Vein endothelial cell (primary cell): Measurements from ENCODE around the genes GRK6 and PDLIM7.

DNA sequence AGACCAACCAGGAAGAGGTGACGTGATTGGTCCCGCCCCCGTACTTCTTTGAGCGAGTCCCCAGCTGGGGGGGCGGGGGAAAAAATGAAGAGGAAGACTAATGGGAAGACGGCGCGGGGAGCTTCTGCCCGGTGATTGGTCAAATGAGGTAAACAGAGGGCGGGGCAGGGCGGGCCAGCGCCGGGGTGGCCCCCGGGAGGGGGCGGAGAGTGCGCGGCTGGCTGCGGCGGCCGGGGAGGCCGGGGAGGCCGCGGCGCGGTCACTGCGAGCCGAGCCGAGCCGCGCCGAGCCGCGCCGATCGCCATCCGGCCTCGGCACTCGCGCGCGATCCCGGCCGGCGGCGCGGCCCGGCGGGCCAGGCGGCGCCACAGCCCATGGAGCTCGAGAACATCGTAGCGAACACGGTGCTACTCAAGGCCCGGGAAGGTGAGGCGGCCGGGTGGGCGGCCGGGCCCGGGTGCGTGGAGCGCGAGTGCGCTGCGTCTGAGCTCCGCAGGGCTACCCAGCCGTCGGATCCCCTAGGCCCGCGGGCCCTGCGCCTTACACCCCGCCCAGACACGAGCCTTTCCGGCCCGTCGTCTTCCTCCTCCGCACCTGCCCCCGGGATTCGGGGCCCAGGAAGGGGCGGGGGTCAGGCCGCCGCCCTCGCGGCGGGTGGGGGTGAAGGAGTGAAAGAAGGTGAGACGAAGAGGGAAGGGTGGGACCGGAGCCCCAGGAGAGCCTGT lies at the start of gene GRK6:
GRK6 (plus strand) TSS at position 205 of the 725 bp plus-strand sequence.
- CAGE, long polyA plus RNA: no peak

GRCh38 chr5:177427197-177427836 lies 841 bp downstream of the GRK6 start:
- CAGE, long polyA plus RNA: no peak

- CAGE, long polyA plus RNA: no peak
These were observed 8.7 kb downstream of the PRR7 start for GRCh38 chr5:177454989-177455962.

GRCh38 chr5:177467990-177468326 lies 5.5 kb downstream of the DBN1 start:
- CAGE, long polyA plus RNA: no peak

DNA sequence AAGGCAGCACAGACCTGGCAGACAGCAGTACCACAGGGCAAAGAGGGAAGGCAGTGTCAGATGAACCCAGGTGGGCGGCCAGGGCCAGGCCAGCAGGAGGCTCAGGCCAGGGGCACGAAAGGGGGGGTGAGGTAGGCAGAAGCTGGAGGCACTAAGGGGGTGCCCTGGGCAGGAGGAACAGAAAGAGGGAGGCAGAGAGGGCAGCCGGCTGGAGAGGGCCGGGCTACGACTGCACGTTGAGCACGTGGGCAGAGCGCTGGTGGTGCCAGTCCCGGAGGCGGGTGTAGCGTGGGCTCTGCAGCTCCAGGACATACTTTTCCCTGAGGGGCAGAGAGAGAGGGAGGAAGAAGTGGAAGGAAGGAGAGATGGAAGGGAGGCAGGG lies 7.1 kb downstream of the PDLIM7 start:
- CAGE, long polyA plus RNA: no peak

GRCh38 chr5:177497515-177498562 lies at the start of gene PDLIM7:
Gene PDLIM7, minus strand, starts transcription at chr5:177497604.
- CAGE, long polyA plus RNA: start-site peak on the minus strand at chr5:177497601-177497607, 163 and 193 reads in 2 replicates

GRCh38 chr5:177502087-177502784 lies 4.8 kb upstream of the PDLIM7 start:
- CAGE, long polyA plus RNA: no peak

GRCh38 chr5:177531142-177531702 lies 14.5 kb upstream of the DDX41 start:
- CAGE, long polyA plus RNA: no peak

- CAGE, long polyA plus RNA: no peak
These were observed 16.9 kb downstream of the B4GALT7 start for GRCh38 chr5:177616776-177617227.

GRCh38 chr5:178006650-178007088 lies 10.6 kb upstream of the PROP1 start:
- CAGE, long polyA plus RNA: no peak

GRCh38 chr5:178126236-178127174 lies 4.3 kb upstream of the RMND5B start:
- CAGE, long polyA plus RNA: no peak

DNA sequence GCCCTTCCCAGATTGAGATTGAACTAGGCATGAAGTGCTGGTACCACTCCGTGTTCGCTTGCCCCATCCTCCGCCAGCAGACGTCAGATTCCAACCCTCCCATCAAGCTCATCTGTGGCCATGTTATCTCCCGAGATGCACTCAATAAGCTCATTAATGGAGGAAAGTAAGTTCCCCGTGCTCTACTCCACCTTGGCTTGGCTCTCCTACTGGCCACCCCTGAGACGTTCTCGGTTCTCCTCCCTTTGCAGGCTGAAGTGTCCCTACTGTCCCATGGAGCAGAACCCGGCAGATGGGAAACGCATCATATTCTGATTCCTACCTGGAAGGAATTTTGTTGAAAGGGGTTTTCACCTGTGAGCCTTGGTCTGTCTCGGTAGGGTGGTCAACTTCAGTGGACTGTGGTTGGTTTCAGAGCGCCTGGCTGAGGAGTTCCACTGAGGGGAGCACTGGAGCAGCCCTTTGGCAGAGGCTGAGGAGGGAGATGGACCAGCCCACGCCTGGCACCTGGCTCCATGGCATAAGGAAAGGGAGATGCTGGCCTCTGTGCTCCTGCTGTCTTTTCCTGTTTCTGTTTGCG lies 5.9 kb downstream of the NHP2 start:
- CAGE, long polyA plus RNA: no peak

DNA sequence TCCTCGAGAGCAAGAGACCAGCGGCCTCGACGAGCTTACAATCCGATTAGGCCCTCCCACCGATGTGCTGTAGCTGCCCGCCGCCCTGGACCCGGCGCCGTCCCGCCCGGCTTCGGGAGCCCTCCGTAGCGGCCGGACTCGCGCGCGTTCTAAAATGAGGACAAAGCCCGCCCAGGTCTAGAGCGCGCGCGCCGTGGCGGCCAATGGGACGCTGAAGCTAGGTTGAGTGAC lies 203 bp upstream of the HNRNPAB start:
- CAGE, long polyA plus RNA: no peak

GRCh38 chr5:178249143-178249674 lies 16.6 kb upstream of the PHYKPL start:
- CAGE, long polyA plus RNA: no peak

DNA sequence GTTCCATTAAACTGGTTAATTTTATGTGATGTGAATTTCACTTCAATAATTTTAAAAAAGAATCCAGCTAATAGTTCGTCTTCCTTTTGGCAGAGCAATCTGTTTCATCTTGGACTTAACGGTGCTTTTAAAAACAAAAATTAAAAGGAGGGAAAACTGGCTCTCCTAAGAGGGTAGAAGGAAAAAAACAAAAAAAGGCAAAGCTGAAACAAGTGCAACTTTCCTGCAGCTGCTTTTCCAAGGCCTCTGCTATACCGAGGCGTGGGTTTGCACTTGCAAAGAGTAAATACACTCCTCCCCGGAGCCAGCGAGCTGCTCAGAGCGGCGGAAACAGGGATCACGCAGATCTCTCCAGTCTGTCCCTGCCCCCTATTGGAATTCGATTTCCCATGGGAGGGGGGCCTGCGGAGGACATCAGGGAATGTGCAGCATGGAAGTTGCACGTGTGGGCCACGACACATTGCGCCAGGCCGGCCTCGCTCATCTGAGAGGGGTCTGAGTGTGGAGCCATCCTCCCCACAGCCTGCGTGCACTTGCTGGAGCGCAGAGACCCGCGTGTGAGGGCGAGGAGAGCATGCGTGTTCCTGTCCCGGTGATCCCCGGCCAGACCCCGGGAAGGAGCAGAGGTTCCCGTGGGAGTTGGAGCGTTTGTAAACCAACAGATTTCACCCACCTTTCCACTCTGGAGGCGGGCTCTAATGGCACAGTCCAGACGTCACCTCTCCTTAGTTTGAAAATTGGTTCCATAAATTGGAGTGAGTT lies 104.3 kb upstream of the PHYKPL start:
- CAGE, long polyA plus RNA: no peak

- CAGE, long polyA plus RNA: no peak
These were observed 62.9 kb downstream of the COL23A1 start for GRCh38 chr5:178527185-178527866.

- CAGE, long polyA plus RNA: no peak
These were observed 6.7 kb downstream of the HNRNPH1 start for GRCh38 chr5:179616710-179617286.

- CAGE, long polyA plus RNA: no peak
These were observed 928 bp downstream of the CANX start for GRCh38 chr5:179699497-179700292.

DNA sequence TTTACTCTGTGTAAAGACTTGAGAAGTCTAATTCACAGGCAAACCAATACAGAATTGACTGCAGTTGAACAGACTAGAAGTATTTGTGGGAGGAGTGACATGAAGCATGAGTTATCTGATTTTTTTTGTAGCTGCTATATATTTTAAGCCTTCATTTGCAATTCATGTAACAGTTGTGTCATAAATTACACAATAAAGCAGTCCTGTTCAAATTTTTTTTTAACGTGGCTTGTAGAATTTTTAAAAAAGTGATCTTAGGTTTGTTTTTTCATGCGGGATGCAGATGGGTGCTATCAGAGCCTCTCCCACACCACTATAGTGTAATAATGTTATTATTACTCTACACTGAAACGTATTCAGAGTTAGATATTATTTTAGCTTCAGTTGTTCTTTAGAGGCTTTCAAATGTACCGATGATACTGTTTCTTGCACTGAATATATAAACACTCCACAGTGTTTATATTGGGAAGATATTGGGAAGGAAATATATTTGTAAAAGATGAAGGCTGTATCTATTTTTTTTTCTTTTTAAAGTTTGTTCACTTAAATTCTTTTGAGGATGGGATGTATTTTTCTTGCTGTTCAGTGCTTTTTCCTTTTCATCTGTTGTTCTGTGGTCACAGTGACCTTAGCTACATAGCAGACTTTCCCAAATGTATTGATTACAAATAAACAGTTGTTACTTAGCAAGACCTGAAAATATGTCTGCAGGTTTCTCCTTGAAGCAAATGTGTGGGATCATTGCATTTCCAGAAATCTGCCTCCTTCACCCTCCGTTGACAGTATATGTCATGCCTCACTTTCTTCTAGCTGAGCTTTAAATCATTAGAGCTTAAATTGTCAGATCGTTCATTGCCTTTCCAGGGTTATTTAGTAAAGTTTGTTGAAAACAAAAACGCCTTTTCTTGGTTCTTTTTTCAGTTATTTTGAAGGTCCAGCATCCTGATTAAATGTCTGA lies 2.6 kb upstream of the MAML1 start:
- CAGE, long polyA plus RNA: no peak

- CAGE, long polyA plus RNA: no peak
These were observed 2.7 kb downstream of the LTC4S start for GRCh38 chr5:179796450-179796867.